SP-49 (cell line): ENCODE results near the genes CAPZA2 and ST7.

DNA sequence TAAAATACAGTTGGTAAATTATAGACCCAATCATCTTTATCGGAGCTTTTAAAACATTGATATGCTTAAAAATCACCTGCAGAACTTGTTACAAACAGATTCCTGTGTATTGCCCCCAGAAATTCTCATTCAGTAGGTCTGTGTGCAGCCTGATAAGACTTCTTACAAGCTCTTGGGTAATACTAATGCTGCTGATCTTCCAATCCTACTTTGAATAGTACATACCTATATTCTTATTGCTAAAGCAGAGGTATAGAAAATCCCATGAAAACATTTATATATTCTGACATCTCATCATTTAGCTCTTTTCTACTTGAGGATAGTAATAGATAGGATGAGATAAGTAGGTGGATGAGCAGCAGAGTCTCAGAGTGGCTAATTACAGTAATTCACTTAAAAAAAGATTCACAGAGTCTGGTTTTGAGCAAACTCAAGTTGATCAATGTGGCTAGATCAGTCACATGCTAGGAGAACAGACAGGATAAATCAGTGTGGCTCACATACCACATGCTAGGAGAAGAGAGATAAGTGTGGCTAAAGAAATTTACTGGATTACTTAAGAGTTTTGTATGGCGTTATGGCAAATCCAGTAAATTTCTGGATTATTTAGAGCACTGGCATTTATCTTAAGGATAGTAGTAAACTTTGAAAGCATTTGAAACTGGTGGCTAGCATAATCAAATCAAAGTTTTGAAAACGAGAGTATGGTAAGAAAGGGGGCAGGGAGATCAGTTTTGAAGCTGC, 201.1 kb upstream of the PPP1R3A start:
- PRO-cap = no peak

- PRO-cap = no peak
These were observed 1.0 kb upstream of the FOXP2 start for GRCh38 chr7:114413547-114414041.

DNA sequence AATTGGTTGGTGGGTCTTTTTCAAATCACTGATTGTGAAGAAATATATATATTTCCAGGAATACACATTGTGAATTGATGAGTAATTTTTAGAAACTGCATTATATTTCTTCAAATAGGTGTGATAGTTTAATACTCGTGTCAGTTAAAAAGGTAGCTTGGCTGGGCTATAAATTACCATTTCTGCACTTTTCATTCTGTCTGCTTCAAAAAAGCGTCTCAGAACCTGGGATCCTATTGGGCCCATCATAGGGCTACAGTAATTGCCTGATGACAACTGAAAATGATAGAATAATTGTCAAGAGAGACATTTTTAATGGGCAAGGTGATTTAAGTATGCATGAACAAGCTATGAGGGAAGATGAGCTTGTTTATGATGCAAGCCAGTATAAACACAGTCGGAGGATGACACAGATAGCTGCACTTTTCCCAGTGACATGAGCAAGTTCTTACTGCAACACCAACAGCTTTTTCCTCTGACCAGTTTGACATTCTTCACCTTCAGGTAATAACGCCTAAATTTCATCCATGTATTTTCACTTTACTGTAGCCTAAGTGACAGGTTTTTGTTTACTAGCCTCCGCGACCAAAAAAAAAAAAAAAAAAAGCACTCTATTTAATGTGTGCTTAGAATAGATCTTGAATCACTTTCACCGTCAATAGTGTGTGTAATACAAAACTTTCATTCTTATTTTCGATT, 1.5 kb downstream of the FOXP2 start:
- PRO-cap = no peak

DNA sequence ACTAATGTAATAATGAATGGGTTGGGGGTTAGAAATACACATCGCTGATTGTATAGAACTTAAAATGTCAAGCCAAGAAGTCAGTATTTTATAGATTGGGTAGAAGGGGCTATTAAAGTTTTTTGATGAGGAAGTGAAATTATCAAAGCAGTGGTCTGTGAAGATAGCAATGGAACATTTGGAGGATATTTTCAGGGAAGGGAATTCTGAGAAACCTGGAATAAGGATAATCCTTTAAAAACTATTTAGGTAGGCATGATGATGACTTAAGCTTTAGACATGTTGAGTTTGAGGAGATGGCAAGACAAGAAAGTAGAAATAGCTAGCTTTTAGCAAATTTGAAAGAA, 126.2 kb downstream of the FOXP2 start:
- PRO-cap = no peak

GRCh38 chr7:114661792-114662384, 247.3 kb downstream of the FOXP2 start:
- PRO-cap = no peak

GRCh38 chr7:114737416-114737724, 184.5 kb upstream of the MDFIC start:
- PRO-cap = no peak

DNA sequence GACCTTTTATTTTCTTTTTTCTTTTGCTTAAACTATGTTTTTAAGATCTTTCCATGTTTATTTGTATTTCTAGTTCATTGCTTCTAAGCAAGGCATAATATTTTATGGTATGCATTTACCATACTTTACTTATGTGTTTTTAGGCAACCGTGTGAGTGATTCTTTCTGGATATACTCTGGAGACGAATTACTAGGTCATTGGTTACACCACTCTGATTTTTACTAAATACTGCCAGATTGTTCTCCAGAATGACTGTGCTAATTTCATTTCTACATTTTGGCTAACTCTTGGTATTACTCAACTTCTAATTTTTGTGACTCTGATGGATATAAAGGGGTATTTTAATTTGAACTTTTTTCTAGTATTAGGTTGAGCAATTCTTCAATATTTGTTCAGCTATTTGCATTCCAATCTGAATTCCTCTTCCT, 223.5 kb downstream of the MDFIC start:
- PRO-cap = no peak

DNA sequence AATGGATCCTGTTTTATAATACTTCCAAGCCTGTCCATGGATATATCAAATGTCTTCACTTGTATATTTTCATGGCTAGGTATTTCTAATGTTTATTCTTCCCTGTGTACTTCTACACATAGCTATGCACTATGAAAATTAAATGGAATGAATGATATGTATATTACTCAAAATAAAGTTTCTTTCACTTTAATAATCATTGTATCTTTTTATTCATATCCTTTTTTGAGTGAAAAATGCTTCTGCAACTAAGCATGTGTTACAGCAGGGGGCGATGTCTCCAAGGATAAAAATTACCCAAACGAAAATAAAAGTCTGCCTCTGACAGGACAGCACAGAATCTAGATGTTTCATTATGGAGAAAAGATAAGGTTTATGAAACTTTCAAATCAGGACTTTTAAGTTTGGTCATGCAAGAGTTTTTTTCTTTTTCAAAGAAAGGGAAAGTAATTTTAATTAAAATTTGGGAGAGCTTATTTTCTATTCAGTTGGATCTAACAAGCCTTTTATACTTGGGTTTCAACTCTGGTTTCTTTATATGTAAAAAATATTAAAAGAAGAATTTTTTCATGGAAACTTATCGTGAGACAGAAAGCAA, 48.4 kb downstream of the TES start:
- PRO-cap = no peak

GRCh38 chr7:116327715-116328315, 117.5 kb downstream of the TES start:
- PRO-cap = no peak

DNA sequence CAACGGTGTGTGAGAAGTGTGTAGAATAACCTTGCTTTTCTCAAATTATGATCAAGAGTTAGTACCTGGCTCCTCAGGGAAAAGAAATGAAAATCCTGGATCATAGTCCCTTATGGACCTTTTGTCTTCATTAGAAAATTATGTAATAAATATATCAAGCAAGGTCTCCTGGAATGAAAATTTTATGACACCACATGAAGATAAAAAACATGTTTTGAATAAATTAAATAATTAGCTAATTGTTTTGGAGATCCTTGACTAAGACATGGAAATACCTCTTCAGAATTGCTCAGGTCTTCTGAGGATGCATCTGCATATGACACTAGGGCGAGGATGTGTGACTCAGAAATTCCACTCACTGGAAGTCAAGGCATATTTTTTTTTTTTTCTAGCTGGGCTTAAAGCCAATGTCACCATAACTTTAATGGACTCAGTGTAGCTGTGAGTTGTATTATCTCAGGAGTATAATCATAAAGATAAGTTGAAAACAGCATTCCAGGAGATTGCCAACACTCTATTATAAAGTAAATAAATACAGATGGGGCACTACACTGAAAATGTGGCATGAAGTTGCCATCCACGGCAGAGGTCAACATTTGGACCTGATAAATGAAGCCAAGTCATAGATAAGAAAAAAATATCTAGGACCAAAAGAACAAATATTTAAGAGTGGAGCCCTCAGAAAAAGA, 73.2 kb upstream of the CAV2 start:
- PRO-cap = no peak

GRCh38 chr7:116511368-116512532, 12.2 kb downstream of the CAV2 start:
- PRO-cap = no peak

DNA sequence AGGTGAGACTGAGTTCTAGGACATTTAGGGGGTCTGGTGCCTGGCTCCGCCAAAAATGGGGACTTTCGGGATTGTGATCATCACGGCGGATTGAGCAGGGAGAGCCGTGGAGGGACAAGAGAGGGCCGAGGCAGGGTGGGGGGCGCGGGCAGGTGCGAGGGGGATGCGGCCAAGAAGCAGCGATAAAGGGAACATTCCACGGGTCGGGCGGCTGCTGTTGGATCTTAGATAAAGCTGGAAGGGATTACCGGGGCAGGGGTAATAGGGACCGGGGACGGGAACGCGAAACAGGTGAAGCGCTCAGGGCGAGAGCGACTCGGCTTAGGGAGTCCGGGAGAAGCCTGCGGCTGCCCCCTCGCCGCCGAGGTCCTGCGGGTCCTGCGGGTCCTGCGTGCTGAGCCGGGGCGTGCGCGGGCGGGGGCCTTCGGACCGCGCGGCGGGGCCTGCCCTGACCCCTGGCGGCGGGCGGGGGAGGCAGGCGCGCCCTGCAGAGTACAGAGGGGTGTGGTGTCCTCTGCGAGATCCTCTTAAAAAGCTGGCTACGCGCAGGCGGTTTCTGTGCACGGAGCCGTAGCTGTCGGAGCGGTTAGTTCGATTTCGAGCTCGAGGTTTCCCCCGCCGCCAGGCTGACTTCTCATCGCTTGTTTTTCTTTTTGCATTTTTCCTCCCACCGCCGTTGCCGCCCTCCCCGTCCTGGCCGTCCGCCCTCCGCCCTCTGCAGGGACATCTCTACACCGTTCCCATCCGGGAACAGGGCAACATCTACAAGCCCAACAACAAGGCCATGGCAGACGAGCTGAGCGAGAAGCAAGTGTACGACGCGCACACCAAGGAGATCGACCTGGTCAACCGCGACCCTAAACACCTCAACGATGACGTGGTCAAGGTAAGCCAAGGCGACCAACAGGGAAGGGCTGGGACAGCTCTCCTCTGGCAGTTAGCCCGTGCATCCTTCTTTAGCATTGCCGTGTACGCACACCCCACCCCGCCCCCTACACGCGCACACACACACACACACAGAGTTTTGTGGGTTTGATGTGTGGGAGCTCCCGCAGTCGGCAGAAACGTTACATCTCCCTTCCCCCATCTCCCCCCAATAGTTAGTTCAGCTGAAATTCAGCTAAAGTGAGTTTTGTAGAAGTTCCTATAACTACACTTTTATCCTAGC, 1.4 kb downstream of the CAV1 start:
- PRO-cap = no peak

- PRO-cap = no peak
These were observed 14.9 kb downstream of the MET start for GRCh38 chr7:116686739-116687507.

DNA sequence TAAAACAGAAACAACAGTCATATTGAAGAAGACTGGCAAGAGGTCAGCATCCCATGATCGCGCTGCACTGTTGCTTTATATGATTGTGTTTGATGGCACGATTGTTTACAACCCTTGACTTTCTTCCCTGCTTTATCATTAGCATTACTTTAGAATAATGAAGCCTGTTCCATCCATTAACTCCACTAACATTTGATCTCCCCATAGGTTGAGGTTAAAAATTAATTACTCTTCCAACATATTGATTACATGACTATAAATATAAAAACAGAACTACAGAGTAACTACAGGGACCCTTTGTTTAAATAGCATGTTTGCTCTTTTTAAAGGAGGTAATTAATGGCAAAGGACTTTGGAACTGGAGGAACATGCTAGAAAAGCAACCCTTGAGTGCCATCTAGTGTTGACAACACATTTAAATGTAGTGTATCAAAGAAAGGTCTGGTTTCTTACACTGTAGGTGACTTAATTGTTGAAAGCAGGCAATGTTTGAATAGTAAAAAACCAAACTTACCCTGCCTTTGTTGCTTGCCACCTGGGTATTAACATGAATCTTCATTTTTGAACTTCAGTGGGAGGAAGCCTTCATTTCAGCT, 52.8 kb upstream of the CAPZA2 start:
- PRO-cap = no peak

DNA sequence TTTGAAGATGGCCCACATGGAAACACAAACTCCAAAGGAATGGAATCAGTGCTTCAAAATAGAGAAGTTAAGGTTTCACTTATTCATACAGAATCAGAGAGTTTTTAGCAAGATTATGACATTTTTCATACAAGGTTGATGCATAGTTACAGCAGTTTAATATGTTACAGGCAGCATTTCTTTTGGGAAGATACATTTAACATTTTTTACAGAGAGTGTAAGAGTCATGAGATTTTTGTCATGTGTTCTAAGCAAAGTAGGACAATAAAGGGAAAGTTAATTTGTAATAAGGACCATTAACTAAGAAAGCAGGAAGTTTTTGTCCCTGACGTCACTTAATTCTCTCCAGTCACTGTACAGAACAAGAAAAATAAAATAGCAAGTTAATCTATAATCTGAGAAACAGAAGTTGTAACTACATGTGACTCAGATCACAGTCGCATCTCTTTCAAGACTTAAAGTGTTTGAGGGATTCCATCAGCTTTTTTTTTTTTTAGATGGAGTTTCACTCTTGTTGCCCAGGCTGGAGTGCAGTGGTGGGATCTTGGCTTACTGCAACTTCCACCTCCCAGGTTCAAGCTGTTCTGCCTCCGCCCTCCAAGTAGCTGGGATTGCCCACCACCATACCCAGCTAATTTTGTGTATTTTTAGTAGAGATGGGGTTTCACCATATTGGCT, 49.5 kb upstream of the CAPZA2 start:
- PRO-cap = no peak

- PRO-cap = unidirectional peak, plus-strand start at chr7:116862538; unidirectional peak, plus-strand start at chr7:116862603
These were observed at the start of gene CAPZA2 for GRCh38 chr7:116862187-116862698. Gene CAPZA2, plus strand, starts transcription at chr7:116862587.

- PRO-cap = no peak
These were observed 32.7 kb upstream of the ST7 start for GRCh38 chr7:116920427-116921235.

DNA sequence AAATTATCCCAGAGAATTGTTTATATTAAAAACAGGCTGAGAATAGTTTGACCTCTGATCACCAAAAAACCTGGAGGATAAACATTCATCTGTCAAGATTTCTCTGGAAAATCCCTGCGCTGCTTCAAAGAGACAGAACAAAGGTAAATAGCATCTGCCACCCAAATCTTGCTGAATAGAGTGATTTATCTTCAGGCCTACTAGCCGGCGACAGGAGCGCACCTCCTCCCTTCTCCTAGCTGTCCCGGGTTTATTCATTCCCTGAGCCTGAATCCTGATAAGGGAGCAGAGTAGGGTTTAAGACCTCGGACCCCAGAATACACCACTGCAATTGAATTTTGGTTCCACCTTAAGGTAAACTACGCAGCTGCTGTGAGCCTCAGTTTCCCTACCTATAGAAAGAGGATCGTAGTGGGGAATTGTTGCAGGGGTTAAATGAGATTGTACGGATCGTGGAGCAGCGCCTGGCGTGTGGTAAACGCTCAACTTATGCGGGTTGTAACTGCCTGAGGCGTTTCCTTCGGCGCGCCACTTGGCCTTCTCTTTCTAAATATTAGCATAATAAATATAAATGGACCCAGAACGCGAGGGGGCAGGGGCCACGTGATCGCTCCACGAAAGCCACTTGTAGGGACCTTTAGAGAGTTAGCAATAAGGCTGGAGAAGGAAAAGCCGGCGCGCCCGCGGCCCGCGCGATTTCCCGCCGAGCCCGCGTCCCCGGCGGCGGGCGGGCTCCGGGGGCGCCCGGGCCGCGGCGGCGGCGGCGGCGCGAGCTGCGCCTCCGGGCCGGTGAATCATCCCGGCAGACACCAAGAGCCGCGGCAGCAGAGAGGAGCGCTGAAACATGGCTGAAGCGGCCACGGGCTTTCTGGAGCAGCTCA, at the start of gene ST7:
TSS of gene ST7 (plus strand) at position 805 of the 881 bp plus-strand sequence.
- PRO-cap = unidirectional peak, plus-strand start at position 805 of the sequence

DNA sequence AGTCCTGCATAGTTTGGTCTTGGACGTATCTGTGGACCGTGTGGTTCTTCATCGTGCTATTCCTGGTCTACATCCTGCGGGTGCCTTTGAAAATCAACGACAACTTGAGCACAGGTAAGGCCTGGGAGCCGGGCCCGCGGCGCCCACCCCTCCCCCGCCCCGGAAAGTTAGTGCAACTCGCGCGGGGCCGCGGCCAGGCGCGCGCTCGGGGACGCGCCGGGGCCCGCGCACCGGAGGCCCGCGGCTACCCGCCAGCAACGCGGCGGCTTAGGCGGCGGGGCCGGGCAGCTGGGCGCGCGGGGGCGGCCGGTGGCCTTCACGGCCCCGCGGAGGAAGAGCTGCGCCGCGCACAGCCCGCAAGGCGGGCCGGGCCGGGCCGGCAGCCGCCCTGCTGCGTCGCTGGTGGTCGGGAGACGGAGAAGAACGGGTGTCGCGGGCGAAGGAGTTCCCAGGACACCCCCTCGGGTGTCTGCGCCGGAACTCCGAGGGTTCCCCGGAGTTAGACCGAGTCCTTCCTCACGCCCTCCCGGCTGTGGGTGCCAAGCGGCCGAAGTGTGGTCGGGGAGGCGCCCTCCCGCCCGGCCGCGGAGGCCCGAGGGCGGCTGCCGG, 381 bp downstream of the ST7 start:
- PRO-cap = bidirectional peak, plus-strand start at position 270 of the sequence, minus-strand start at position 169 of the sequence

GRCh38 chr7:117014699-117015169, 61.4 kb downstream of the ST7 start:
- PRO-cap = no peak